Vein endothelial cell (primary cell): ENCODE data around the genes TMC4, LAIR1, KIR3DL2 and RPL28.

DNA sequence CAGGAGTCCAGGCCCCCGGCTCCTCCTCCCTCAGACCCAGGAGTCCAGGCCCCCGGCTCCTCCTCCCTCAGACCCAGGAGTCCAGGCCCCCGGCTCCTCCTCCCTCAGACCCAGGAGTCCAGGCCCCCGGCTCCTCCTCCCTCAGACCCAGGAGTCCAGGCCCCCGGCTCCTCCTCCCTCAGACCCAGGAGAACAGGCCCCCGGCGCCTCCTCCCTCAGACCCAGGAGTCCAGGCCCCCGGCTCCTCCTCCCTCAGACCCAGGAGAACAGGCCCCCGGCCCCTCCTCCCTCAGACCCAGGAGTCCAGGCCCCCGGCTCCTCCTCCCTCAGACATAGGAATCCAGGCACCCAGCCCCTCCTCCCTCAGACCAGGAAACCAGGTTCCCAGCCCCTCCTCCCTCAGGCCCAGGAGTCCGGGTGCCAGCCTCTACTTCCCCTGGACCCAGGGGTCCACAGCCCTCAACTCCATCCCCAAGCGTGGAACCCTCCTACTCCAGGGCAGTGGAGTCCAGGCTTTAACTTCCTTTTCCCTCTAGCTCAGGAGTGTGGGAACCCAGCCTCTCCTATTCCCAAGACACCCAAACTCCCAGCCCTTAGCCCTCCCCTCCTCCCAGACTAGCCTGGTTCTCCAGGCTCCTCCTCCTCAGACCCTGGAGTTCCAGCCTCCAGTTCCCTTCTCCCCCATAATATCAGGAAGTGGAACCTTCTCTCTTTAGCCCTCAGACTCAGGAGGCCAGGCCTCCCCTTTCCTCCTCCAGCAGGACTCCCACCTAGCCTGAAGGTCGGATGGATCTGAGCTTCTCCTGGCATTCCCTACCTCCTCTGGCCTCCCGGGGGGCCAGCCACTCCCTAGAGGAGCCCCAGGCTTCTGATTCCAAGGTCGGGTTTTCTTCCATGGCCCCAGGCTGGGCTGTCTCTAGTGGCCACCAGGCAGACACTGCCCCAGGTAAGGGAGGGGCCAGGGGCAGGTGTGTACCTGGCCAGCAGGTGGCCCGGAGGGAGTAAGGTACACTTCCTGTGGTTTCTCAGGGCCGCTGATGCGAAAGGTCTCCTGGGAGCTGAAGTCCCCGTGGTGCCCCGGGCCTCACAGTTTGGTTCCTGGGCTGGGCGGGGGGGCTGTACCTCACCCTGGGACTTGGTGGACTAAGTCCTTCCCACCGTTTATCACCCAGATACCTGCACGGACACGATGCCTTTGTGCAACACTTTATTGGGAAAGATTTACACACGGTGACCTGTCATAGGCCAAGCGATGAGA, at the start of gene TMC4:
TSS of gene TMC4 (minus strand) at position 939 of the 1,258 bp plus-strand sequence.
- CAGE, long polyA plus RNA = no peak

DNA sequence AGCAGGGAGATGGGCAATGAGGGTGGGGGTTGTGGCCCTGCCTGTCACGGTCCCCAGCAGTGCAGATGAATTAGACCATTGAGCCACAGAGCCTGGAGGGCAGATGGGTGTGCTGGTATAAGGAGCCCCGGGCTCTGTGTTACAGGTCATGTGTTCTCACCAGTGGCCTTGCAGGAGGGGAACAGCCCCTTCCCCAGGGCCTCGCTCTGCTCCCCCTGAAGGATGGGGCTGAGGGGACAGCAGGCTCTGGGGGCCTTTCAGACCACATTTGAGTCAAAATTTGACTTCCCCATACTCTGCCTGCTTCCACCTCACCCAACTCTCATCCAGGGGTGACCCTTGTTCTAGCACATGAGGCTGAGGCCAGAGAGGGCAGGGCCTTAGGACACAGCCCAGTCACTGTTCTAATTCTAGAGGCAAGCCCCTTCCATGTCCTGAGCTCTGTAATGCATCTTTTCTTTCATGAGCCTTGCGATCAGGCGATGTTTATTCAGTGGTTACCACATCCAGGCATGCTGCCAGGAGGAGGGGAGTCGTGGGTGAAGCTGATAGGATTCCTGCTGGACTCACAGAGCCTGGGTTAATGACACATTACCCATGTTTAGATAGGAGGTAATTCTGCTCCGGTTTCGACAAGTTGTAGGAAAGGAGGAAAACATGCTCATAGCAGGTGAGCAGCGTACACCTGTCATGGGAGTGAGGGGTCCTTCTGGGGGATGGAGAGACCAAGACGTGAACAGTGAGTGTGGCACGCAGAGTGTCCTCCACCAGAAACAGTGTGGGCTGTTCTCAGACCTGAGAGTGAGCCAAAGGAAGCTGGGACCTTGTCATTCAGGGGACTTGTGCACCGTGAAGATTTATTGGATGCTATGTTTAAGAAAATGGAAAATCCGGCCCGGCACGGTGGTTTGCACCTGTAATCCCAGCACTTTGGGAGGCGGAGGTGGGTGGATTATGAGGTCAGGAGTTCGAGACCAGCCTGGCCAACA, 9.2 kb downstream of the RPS9 start:
- CAGE, long polyA plus RNA = no peak

DNA sequence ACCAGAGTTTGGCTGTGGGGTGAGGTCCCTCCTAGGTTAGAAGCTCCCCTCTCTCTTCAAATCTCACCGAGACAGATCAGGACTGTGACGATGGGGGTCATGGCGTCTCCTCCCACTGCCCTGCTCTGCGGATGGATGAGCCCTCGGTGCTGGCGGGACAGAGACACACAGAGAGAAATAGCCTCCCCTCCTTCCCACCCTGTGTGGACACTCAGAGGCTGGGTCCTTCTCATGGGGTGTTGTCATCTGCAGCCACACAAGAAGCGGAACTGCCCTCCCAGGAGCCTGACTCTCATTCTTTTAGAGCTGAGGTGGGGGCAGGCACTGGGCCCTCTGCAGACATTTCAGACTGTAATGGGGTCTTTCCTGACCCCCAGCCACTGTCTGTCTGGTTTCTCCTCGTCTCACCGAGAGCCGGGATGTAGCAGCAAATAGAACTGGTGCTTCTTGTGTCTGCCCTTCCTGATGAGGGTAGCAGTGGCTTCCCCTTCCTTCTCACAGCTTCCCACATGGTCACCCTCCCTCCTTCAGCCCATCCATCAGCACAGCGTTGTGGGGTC, 434 bp downstream of the LILRB2 start:
- CAGE, long polyA plus RNA = no peak

- CAGE, long polyA plus RNA = no peak
Observed at GRCh38 chr19:54282642-54283317, 1.9 kb upstream of the LILRB2 start.

DNA sequence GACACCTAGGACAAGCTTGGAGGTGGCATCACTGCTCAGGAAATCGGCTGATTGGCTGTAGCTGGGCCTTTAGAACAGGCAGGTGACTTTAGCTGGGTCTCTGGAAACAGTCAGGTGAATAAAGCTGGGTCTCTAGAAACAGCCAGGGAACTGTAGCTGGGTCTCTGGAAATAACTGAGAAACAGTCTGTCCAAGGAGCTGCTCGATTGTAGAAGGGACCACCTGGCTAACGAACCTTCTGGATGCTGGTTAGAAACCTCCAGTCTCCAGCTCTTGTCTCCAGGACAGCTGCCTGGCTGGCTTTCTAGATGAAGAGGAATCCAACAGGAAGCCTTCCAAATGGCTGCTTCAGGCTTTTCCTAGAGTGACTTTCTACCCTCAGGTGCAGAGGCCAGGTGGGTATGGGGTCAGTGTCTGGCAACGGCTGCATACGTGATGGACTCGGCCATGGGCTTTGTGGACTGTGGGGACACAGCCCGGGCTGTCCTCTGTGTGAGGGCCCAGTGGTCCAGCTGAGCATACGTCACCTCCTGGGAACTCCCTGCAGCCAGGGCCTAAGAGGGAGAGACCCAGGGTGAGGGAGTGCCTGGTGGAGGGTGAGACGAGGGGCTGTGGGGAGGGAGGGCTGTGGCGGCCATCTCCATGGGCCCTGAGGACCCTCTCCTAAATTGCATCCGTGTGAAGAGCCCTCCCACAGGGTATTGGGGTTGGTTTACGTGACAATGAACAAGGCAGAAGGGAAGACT, 9.7 kb downstream of the LAIR1 start:
- CAGE, long polyA plus RNA = no peak

- CAGE, long polyA plus RNA = no peak
Observed at GRCh38 chr19:54364553-54365325, at the start of gene LAIR1. Gene LAIR1 (minus strand): TSS chr19:54364931.

DNA sequence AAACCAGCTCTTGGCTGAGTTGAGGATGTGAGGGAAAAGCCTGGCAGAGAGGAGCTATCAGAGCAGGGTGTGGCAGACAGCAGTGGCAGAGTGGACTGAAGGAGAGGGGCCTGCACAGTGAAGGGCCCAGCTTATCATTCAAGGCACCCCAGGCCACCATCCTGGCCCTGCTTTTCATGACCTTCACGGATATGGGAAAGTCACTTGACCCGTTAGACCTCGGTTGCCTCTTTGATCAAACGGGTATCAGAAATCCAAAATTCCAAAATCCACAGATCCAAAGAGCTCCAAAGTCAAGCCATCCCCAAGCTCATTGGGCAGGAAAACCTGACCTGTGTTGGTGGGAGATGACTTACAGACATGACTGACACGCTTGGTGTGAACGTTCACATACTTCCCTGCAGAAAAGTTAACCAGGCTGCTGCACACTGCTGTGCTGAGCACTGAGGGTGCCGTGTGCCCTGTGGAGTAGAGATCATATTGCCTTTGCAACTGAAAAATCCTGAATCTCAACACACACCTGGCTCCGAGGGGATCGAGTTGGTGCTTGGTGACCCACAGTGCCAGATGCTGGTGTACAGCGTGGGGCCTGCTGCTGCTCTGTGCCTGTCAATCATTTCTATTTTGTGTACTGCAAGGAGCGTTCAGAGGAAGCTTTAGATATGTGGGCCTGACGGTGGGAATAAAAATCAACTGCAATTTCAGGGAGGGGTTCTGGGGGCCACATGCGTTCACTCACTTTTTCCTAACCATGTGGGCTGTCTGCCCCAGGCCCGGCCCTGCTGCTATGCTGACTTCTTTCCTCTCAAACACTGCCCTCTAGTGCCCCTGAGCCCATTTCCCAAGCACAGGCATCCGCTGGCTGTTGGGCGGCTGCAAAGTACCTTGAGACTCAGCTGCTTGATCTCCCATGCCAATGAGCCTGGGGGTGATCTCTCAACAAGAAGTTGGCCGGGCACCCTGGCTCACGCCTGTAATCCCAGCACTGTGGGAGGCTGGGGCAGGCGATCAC, 9.9 kb upstream of the LENG8 start:
- CAGE, long polyA plus RNA = no peak

DNA sequence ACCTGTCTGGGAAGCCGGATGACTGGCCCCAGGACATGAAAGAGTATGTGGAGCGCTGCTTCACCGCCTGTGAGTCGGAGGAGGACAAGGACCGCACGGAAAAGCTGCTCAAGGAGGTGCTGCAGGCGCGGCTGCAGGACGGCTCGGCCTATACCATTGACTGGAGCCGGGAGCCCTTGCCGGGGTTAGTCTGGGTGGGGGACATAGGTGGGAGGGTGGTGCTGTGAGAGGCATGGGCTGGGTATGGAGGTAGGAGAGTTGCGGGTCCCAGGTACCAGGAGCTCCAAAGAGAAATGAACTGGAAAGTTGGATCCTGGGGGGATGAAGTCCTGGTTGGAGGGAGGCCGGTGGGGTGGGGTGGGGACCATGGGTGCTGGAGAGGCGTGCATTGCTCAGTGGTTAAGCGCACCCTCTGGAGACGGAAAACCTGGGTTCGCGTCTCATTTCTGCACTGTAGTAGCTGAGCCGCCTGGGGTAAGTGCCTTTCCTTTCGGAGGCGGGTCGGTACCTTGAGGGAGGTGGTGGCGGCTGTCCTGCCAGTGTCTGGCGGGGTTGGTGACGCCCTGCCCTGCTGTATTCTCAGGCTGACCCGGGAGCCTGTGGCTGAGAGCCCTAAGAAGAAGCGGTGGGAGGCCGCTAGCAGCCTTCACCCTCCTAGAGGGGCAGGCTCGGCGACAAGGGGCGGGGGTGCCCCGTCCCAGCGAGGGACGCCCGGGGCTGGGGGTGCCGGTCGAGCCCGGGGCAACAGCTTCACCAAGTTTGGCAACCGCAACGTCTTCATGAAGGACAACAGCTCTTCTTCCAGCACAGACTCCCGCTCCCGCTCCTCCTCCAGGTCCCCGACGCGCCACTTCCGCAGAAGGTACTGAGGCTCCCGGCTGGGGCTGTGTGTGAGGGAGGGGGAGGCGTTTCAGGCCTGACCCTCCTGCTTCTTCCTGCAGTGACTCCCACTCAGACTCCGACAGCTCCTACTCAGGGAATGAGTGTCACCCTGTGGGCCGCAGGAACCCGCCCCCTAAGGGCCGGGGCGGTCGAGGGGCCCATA, 6.7 kb downstream of the LENG8 start:
- CAGE, long polyA plus RNA = no peak

- CAGE, long polyA plus RNA = no peak
Observed at GRCh38 chr19:54667405-54668210, 4.8 kb downstream of the LILRB4 start.

- CAGE, long polyA plus RNA = no peak
Observed at GRCh38 chr19:54850341-54850792, at the start of gene KIR3DL2. Gene KIR3DL2 (plus strand): TSS chr19:54850443.

- CAGE, long polyA plus RNA = no peak
Observed at GRCh38 chr19:55094485-55095028, 18.9 kb downstream of the EPS8L1 start.

GRCh38 chr19:55113427-55114355, 3.7 kb downstream of the PPP1R12C start:
- CAGE, long polyA plus RNA = no peak

GRCh38 chr19:55141034-55141649, 7.9 kb downstream of the TNNT1 start:
- CAGE, long polyA plus RNA = no peak

DNA sequence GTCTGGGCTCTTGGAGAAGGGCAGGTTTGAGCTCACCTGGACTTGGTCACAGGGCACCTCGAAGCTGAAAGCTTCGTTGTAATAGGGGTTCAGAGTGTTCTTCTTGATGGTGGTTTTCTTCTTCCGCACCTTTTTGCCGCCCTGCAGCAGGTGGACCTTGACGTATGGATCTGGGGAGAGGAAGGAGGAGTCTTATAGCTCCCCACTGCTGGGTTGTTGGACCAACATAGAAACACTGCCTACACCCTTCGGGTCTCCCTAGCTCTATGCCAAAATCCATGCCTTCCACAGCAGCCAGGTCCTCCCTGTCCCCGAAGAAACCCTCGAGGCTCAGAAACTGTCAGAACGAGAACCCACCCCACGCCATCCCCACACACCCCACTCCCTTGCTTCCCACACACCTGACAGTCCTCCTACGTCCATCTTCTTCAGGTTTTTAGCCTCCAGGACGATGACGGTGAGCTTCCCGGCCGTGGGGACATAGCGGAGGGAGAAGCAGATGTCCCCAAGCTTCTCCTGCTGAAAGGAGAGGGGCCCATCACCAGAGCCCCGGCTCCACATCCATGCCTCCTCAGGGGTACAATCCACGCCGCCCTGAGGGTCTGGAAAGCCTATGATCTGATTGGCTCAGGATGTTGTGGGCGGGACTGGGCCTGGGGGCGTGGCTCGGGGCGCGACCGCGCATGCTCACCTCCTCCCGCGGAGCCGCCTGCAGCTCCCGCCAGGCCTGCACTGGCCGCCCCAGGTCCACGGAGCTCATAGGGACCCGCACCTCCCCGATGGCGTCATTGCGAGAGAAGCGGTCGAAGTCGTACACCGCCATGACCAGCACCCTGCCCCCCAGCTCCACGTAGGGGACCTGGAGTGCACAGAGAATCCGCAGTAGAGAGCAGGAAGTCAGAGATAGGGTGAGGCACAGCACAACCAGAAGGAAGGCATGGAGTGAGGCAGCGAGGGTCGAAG, 5.3 kb downstream of the SYT5 start:
- CAGE, long polyA plus RNA = no peak

DNA sequence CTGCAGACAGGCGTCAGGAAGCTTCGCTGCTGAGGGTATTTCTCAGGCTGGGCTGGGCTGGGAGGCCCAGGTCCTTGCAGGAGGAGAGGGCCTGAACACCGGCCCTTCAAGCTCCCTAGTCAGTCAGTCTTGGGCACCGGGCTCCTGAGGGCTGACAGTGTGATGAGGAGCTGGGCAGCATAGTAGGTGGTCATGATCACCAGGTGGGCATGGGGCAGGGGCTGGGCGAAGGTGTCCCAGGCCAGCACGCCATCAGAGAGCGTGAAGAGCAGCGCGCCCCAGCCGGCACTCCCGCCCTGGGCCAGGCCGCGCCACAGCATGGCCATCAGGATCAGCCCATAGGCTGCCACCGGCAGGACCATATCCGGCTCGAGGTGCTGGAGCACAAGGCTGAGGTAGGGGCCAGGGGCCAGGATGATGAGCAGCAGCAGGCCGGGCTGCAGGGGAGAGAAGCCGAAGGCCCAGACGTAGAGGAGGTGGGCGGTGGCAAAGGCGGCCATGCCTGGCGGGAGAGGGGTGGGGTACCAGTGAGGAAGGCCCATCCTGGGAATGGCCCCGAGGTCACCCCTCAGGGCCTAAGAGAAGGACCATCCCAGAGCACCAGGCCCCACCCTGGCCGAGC, 1.4 kb downstream of the TMEM86B start:
- CAGE, long polyA plus RNA = no peak

DNA sequence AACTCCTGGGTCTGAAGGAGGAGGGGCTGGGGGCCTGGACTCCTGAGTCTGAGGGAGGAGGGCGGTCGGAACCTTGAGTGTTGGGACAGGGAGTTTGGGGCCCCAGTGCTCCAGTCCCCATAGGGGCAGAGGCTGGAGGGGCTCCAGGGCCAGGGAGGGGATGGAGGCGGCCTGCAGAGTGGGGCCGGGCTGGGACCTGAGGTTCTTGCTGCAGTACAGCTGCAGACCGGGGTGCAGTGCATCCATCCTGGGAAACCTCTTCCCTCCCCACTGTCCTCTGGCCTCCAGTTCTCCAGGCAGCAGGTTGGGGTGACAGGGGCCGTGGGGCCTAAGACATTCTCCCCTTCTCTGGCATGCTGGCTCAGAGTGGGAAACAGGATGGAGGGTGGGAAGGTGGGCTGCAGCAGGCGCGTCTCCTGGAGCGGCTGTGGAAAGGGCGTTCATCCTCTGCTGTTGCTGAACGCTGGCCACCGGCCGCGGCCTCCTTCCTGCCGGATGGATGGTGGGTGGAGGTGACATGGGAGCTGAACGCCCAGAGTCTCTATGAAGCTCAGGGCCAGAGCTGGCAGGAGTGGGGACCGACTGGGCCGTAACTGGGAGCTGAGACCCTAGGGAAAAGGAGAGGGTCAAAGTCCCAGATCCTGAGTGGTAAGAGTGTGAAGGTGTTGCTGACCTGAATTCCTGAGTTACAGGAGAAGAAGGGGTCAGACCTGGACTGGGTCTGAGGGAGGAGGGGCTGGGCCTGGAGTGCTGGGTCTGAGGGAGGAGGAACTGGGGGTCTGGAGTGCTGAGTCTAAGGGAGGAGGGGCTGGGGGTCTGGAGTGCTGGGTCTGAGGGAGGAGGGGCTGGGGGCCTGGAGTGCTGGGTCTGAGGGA, 1.7 kb downstream of the BRSK1 start:
- CAGE, long polyA plus RNA = no peak

DNA sequence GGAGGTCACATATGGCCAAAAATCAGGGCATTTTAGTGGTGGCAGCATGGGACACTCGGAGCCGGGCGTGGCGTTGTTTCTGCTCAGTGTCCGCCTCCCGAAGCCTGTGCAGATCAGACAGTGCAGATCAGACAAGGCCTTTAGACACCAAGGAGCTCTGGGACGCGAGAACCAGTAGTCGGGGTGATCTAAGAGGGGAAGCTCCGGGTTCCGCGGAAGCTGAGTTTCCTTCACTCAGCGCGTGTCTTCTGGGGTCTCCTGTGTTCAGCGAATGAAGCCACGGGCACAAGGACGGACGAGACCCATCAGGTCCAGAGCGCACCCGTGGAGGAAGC, 381 bp upstream of the TMEM238 start:
- CAGE, long polyA plus RNA = no peak

DNA sequence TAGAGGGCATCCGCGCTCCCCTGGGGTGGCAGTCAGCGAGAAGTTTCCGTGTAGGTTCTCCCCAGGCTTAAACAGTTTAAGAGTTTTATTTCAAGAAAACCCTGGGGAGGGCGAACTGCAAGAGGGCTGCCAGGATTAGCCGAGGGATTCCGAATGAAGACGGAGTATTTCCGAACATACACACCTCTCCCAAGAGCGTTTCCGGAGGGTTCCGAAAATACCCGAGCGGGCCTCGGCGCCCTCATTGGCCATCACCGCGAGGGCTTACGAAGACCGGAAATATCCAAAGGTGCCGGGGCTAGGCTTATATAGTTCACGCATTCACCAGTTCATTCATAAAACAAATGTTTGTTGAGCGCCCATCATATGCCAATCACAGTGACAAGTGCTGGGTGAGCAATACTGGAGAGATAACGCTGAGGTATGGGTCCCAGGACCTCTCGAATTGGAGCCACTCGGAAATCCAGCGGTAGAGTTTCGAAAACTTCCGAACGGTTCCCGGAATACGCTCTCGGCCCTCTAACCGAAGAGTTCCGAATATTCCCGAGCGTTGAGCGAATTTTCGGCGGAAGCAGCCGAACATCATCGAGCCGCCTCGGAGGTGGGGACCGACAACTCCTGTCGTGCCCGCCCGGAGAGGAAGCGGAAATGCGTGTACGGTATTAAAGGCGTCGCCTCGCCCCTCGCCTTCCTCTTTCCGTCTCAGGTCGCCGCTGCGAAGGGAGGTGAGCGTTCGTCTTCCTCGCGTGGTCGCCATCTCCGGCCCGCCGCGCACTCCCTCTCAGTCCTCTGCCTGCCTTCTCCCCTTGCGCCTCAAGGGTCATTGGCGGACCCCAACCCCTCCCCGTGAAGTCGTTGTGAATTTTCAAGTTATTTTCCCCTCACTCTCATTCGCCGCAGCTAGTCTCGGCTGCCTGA, at the start of gene RPL28:
TSS of gene RPL28 (plus strand) at position 692 of the 918 bp plus-strand sequence.
- CAGE, long polyA plus RNA = no peak

GRCh38 chr19:55386159-55387008, 652 bp downstream of the RPL28 start:
- CAGE, long polyA plus RNA = no peak

- CAGE, long polyA plus RNA = no peak
Observed at GRCh38 chr19:55387538-55388161, 1.9 kb downstream of the RPL28 start.